Gastroesophageal sphincter (tissue), 4 donors: ENCODE measurements around the genes FAXDC2, GEMIN5, MED7 and THG1L.

GRCh38 chr5:154837494-154837917 is 12.9 kb downstream of the FAXDC2 start:
- PRO-cap: no peak
- RAMPAGE, long total RNA, 4 experiments: no peak in any of the 4 experiments

GRCh38 chr5:154850455-154850956 is at the start of gene FAXDC2:
Gene FAXDC2, minus strand, starts transcription at chr5:154850603.
- PRO-cap: bidirectional peak, plus-strand start at chr5:154850744, minus-strand start at chr5:154850609
- RAMPAGE, long total RNA, 4 experiments: start-site peak on the minus strand in 4 of 4 experiments, at chr5:154850579-154850640 at its widest, 56 to 306 reads per replicate

DNA sequence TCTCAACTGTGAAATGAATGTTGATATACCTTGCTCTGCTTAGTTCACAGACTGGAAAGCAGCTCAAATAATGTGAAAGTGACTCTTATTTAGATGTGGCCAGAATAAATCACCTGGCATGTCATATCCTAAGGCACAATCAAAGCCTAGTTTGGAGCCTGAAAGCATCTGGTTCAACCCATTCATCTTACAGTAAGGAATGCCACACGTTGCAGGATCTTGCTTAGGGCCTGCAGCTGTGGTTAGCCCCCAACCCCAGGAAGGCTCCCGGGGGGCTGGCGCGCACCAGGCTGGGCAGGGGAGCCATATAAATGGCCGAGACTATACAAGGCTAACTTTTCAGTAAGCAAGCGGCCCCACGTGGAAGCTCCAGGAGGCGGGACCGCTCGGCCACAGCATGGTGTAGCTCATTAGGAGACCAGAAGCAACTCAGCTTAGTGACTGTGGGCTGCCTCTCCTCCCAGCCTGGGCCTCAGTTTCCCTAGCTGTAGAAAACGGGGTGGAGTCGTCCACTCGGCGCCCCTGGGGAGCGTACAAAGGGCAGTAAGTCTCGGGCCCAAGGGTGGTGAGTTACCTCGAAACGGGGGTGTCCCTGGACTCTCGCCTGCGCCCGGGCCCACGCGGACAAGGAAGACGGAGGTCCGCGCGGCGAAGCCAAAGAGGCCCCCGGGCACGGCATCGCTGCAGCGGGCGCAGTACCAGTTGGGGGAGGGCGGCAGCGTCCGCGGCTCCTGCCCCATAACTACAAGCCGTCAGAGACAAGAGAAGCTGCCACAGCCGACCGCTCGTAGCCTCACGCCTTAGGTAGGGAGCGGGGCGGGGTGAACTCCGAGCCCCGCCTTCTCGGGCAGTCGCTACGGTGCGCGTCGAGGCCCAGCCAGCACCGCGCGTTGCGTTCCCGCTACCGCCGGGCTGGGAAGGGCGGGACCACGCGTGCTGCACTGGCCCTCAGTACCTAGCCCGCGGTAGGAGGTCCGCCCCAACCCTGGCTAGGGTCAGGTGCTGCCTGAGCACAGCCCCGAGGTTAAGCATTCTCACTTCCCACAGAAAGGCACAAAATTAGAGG is at the start of gene GEMIN5:
Gene GEMIN5, minus strand, starts transcription at position 818 of the 1,066 bp plus-strand sequence.
- PRO-cap: bidirectional peak, plus-strand start at position 904 of the sequence, minus-strand start at position 806 of the sequence
- RAMPAGE, long total RNA, 4 experiments: start-site peak on the minus strand in 3 of 4 experiments, centred at positions 797 to 803 of the sequence, 44 to 160 reads per replicate

GRCh38 chr5:154944249-154944774 is 3.4 kb downstream of the MRPL22 start:
- PRO-cap: no peak
- RAMPAGE, long total RNA, 4 experiments: no peak in any of the 4 experiments

- PRO-cap: no peak
- RAMPAGE, long total RNA, 4 experiments: no peak in any of the 4 experiments
These were observed 55.5 kb upstream of the SGCD start for GRCh38 chr5:156271455-156271953.

DNA sequence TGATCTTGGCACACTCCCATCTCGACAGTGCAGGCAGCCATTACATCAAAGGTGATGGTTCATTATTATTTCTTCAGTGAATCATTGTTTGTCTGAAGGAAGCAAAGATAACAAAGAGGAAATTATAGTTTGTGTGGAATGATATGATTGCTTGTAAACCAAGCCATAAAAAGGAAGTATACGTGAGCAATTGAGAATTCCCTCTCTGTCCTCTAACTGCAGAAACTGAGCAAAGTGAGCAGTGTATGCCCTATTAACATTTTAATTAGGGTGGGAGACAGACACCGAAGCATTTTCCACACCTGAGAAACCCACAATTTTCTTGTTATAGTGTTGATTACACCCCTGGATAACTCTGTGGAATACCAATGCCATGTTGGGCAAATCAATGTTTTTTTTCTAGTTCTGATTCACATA is 171.5 kb upstream of the PPP1R2B start:
- PRO-cap: no peak
- RAMPAGE, long total RNA, 4 experiments: no peak in any of the 4 experiments

- PRO-cap: bidirectional peak, plus-strand start at chr5:157142425, minus-strand start at chr5:157142418; bidirectional peak, plus-strand start at chr5:157143016, minus-strand start at chr5:157142828
- RAMPAGE, long total RNA, 4 experiments: start-site peak on the minus strand in 4 of 4 experiments, at chr5:157142822-157142870 at its widest, 24 to 264 reads per replicate
These were observed at the start of gene MED7 for GRCh38 chr5:157142135-157143177. Gene MED7, minus strand, starts transcription at chr5:157142865.

DNA sequence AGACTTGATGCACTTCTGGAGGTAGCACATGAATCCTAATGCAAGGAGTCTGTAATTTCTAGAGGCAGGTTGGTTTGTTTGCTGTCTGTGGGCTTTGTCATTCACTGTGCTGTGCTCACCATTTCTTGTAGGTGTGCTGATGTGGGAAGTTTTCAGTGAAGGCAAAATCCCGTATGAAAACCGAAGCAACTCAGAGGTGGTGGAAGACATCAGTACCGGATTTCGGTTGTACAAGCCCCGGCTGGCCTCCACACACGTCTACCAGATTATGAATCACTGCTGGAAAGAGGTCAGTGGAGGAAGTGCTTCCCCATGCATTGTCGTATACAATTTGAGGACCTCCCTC is 17.2 kb upstream of the CYFIP2 start:
- PRO-cap: no peak
- RAMPAGE, long total RNA, 4 experiments: no peak in any of the 4 experiments

DNA sequence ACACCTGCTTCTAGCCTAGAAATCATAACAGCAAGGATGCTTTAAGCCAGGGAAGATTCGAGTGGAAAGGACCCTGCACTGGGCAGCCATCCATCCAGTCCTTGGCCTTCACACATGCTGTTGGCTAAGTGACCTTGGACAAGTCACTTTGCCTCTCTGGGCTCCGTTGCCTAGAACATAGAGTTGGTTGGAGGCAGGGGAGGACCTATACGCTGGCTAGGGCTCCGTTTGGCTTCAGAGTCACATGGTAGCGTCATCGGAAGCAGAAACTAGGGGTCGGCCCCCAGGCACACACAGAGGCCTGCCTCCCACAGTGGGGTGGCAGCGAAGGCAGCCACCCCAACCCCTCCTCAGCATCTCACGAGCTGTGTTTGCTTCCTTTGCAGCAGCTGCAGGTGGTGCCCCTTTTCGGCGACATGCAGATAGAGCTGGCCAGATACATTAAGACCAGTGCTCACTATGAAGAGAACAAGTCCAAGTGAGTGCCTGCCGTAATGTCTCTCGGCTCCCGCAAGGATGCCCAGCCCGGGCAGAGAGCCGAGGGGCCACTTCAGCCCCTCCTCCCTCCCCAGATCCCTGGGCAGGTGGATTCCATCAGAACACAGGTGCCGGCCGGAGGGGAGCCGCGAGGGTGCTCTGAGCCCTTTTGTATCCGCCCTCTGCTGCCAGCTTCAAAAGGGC is 36.0 kb downstream of the FNDC9 start:
- PRO-cap: no peak
- RAMPAGE, long total RNA, 4 experiments: no peak in any of the 4 experiments

GRCh38 chr5:157323827-157324091 is 21.7 kb downstream of the FNDC9 start:
- PRO-cap: no peak
- RAMPAGE, long total RNA, 4 experiments: no peak in any of the 4 experiments

DNA sequence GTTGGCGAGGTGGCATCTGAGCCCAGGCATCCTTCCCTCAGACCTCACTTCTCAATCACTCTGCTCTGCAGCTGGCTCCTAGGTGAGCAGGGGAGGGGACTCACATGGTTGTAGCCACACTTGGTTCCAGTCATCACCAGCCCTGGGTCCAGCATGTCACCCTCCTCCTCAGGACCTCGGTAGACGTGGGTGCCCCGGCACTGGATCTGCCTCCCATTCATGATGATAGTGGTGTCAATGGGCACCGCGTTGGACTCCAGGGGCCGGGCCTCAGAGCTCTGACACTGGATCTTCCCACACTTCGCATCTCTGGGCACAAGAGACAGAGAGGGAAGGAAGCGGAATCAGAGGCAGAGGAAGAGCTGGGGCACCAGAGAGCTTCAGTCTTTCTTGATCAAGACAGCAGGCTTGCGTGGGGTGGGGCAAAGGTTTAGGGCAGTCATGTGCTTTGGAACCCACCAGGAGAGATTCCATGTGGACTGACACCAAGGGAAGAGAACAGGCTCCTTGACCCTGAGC is 32.9 kb downstream of the NIPAL4 start:
- PRO-cap: no peak
- RAMPAGE, long total RNA, 4 experiments: no peak in any of the 4 experiments

DNA sequence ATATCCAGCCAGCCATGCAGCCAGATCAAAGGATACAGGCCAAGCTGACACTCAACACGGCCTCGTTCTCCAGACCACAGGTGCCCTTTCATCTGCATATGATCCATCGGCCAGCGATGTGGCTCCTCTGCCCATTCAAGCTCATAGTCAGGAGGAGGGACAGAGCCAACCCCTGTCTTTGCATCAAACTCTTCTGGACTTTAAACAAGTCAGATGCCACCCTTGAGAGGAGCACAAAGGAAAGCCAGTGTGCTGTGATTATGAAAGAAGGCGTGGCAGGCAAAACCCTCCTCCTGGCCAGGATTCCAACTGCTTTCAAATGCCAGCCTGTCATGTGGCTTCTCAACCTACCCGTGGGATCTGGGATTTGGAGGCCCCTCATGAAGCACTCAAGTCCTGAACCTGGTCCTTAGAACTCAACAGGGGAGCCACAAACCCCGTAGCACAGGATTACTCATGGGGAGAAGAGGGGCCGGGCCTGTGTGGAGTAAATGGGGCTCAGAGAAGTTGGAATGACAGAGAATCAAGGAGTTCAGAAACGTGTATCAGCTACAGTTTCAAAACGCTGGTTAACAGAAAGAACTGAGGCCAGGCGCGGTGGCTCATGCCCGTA is 42.4 kb downstream of the ADAM19 start:
- PRO-cap: bidirectional peak, plus-strand start at position 345 of the sequence, minus-strand start at position 151 of the sequence
- RAMPAGE, long total RNA, 4 experiments: no peak in any of the 4 experiments

DNA sequence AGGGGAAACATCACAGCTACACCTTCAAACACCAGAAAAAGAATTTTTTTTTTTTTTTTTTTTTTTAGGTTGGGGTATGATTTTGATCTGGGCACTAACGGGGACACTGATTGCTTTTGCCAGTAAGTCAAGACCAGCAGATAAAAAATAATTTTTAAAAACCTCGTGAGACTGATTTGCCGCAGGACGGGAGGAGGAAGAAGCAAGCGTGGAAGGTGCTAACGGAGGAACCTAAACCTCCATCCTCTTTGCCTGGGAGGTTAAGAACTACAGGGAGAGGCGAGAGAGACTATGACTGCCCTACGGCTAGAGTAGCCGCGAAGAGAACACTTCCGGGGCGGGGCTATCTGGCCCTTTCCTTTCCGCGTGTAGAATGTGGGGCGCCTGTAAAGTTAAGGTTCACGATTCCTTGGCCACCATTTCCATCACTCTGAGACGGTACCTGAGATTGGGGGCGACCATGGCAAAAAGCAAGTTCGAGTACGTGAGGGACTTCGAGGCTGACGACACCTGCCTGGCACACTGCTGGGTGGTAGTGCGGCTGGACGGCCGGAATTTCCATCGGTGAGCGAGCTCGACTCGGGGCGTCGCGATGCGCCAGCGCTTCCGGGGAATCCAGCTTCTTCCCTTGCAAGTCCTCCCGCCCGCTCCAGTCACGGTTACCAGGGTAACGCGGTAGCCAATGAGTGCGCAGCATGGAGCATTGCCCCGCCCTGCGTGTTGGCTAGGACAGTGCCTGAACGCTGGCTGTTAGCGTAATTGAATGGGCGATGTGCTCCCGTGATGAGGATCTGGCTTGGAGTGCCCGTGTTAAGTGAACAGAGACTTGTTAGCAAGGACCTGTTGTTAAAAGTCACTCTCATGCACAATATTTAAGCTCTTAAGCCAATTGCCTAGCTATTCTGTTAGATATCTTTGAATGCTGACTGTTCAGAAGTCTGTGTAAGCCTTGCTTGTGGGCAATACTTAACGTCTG is at the start of gene THG1L:
Gene THG1L, plus strand, starts transcription at position 353 of the 976 bp plus-strand sequence.
- PRO-cap: bidirectional peak, plus-strand start at position 758 of the sequence, minus-strand start at position 594 of the sequence
- RAMPAGE, long total RNA, 4 experiments: start-site peak on the plus strand in 4 of 4 experiments, centred at positions 353 to 372 of the sequence, 53 to 190 reads per replicate; start-site peak on the minus strand in 1 of 4 experiments, centred at position 600 of the sequence, 16 reads per replicate

DNA sequence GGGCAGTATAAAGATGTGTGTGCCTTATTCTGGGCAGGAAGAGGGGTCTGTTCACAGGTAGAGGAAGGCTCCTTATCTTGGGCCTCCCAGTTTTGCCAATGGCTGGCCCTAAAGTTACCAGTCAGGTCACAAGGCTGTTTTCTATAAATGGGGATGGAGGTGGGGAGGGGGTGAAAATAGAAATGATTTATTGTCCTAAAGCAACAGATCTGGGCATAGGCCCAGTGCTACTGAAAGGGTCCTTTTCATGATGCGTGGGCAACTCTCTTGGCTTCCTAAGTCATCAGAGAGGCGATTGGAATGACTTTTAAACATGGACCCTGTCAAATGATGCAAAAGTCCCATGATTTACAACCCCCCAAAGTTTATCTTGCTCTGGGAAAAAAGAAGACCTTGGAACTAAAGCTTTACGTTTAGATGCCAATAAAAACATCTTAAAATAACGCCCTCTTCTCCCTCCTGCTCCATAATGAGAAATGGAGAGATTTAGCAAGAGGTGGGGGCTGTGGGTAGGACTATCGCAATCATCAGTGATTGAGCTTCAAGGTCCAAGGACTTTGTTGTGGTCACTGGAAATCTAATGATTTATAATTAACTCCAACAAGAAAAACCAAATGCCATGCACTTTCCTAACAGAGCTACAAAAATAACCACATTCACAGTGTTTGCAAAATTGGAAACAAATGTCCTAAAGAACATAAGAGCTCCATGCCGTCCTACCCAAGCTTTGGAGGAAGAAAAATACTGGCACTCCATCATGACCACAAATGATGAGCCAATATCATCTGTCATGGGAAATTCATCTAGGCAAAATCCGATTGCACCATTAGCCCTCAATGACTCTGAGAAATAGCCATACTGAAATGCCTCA is 167.5 kb upstream of the CLINT1 start:
- PRO-cap: no peak
- RAMPAGE, long total RNA, 4 experiments: no peak in any of the 4 experiments

- PRO-cap: no peak
- RAMPAGE, long total RNA, 4 experiments: no peak in any of the 4 experiments
These were observed 297.0 kb downstream of the EBF1 start for GRCh38 chr5:158802846-158803071.

DNA sequence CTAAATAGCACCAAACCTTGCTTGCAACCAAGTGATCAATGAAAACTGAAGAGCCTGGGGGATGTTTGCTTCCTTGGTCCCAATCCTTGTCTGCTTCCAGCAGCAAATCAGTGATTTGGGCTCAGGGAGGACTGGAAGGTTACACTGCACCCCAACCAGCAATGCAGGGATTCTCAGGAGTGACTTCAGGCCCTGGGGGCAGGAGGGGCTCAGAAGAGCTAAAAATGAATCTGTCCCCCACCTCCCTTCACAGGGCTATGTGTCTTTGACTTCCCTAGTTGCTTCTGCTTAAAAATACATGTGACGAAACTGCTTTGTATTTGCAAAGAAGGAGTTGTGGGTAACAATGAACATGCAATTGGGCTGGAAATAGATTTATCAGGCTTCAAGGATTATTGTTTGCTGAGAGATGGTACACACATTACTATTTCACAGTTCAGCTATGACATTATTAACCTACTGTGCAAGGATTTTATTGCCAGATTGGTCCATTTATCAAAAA is 218.0 kb downstream of the EBF1 start:
- PRO-cap: no peak
- RAMPAGE, long total RNA, 4 experiments: start-site peak on the minus strand in 1 of 4 experiments, centred at position 122 of the sequence, 8 reads per replicate

GRCh38 chr5:158945683-158946313 is 153.9 kb downstream of the EBF1 start:
- PRO-cap: no peak
- RAMPAGE, long total RNA, 4 experiments: start-site peak on the minus strand in 1 of 4 experiments, at chr5:158945880-158946176 at its widest, 17 to 22 reads per replicate

DNA sequence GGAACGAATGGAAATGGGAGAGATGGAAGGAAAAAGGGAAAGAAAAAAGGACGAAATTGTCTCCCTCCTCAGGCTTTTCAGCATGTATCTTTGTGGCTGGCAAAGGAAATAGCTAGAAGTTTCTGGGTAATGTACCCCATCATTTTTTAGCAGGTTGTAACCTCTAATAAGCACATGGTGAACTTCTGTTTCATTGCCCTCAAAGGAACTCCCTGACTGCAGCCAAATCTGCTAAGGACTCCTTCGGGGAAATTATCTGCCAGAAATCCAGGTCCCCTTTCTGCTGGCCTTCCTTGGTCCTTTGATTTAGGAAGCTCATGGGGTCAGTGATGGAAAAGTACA is 1.7 kb upstream of the EBF1 start:
- PRO-cap: no peak
- RAMPAGE, long total RNA, 4 experiments: no peak in any of the 4 experiments

- PRO-cap: no peak
- RAMPAGE, long total RNA, 4 experiments: no peak in any of the 4 experiments
These were observed 2.7 kb upstream of the EBF1 start for GRCh38 chr5:159102248-159102892.

GRCh38 chr5:159106604-159107176 is 7.0 kb upstream of the EBF1 start:
- PRO-cap: no peak
- RAMPAGE, long total RNA, 4 experiments: no peak in any of the 4 experiments